Metastatic Breast Carcinoma in the Ovary (tissue), 3 donors: ENCODE measurements around the gene GRB10.

- PRO-cap, 3 experiments: no peak in any of the 3 experiments
These were observed 241.3 kb downstream of the TNS3 start for GRCh38 chr7:47340490-47341218.

GRCh38 chr7:47391993-47392539, 189.8 kb downstream of the TNS3 start:
- PRO-cap, 3 experiments: peak in 1 of 3 experiments; most common minus-strand start chr7:47392201 (in 1)

DNA sequence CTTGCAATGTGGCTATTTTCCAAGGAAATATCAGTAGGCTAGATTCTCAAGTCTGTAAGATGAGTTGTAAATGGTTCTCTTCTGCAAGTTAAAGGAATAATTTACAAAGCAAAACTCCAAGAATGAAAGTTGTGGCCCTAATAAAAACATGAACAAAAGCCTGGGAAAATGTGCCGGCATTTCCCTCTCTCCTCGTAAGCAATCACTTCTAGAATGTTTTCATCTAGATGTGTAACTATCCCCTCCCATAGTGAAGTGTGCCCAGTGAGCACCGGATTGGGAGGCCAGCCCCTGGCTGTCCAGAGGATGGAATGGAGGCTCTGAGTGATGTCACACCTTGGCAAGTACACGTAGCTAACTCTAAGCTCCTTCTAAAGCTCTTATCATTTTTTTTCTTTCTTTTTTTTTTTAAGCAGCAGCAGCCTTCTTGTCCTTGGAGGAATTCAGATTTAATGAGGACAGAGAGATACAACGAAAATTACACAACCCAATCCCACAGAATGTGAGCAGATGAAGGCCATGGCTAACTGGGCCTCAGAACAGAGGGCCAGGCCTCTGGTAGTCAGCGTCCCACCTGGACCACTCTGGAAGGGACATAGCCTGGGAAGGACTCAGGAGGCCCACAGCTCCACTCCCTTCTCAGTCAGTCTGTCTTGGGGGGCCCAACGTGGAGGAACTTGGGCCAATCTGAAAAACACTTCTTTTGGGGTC, 11.3 kb downstream of the TNS3 start:
- PRO-cap, 3 experiments: peak in 1 of 3 experiments; most common minus-strand start position 194 of the sequence (in 1)

DNA sequence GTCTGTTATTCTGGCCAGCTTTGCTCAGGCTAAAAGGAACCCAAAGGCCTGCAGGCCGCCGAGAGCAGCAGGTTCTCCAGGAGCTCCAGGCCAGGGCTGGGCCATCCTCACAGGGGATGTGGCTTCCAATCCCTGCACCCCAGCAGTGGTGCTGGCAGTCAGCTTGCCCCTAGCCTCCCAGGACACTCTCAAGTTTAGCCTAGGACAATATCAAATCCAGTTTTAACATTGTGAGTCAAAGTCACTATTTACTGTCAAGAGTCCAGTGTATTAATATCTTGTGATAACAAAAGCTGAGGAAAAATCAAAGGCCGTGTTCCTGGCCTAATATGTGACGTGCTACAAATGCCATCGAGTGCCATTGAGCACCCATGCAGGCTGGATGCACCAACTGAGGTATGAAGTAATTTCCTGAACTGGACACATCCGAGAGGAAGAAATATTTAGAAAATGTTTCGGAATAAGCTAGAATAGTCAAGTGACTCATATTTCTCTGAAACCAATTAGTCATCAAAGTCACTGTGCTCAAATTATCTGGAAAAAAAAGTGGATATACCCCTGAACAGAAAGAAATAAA, 6.9 kb downstream of the PKD1L1 start:
- PRO-cap, 3 experiments: no peak in any of the 3 experiments

DNA sequence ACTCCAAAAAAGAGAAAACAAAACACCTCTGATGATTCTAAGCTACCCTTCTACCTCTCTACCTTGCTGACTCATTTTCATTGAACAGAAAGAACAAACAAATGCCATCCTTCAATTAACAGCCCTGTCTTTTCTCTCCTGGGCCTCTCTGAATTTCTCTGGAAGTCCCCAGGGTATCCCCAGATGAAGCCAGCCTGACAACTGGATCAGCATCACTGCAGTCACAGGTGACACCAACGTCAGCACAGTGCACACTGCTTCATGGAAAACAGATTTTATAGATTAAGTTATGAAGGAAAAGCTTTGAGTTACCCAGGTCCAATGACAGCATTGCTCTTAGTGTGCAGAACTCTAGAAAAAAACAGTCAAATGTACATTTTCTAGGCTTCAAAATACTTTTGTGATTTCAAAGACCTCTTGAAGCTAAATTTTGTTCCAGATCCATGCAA, 5.6 kb downstream of the HUS1 start:
- PRO-cap, 3 experiments: no peak in any of the 3 experiments

DNA sequence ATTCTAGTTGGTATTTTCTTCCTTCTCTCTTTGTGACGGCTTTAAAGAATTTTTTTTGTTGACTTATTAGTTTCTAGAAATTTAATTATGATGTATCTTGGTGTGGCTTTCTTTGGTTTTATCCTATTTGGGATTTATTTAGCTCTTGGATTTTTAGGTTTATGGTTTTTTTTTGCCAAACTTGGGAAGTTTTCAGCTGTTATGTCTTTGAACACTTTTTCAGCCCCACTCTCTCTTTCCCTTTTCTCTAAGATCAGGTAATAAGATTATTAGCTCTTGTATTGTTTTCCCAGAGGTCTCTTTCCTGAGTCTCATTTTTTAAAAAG, 325.5 kb downstream of the ABCA13 start:
- PRO-cap, 3 experiments: peak in 1 of 3 experiments; most common plus-strand start position 212 of the sequence (in 1)

DNA sequence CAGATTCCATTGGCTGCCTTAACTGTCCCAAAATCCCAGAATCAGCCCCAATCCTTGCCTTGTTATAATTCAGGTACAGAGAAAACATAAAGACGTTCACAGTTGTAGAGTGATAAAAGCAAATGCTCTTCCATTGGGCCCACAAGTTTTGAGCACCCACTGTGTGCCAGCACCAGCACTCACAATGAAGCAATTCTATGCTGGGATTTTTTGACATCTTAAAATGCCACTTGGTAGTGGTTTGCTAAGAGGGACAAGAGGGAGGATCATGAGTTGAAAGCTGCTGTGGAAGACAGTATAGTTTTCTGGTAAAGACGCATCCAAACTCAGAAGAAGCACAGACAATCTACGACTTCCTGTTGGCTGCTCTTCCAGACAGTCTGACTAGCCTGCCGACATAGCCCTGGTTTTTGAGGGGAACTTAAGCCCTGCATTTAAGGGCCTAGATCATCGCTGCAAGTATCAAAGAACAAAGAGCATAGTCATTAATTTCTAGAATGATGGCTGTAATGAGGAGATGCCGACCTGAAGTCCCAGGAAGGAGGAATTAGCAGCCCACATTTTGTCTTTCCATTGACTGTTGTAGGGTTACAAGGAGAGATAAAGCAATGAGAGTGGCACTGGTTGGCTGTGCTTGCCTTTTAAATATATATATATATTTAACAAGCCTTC, 100.0 kb upstream of the IKZF1 start:
- PRO-cap, 3 experiments: no peak in any of the 3 experiments

- PRO-cap, 3 experiments: no peak in any of the 3 experiments
These were observed 549 bp upstream of the FIGNL1 start for GRCh38 chr7:50450661-50451137.

DNA sequence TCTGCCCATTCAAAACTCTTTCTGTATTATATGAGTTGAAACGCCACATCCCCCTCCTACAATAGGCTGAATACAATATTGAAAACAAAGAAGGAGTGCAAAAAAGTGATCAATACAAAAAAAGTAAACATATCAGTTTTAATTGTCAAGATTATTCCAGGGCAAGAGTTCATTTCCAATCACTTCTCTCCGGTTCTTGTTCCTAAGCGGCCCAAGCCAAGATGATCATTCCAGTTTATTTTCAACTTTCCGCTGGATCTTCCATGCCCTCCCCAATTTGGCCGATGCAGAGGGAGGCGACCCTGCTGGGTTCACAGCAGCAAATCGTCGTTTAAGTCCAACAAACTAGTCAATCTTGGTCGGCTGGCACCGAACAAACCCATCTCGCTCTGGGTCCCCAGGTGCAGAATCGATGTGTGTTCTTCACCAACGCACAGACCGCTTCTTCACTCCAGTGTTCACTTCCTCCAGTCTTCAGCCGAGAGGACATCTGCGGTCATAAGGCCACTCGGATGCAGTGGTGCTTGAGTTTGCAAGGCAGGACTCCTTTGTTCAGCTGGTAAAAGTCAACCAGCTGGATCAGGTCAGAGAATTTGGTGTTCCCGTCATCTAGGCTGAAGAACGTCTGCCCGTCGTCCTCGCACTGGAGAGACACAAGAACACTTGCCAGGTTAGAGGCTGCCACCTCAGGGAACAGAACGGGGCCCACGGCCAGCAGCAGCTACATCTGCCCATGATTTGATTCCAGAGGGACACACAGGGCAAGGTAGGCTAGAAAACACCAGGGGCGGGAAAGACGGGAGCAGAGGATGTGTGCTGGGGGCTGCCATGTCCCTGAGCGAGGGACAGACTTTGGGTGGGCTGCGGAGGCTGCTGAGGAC, 27.5 kb upstream of the DDC start:
- PRO-cap, 3 experiments: no peak in any of the 3 experiments

- PRO-cap, 3 experiments: no peak in any of the 3 experiments
These were observed 76.3 kb upstream of the DDC start for GRCh38 chr7:50641027-50642385.

- PRO-cap, 3 experiments: no peak in any of the 3 experiments
These were observed 80.3 kb upstream of the DDC start for GRCh38 chr7:50645387-50645928.

DNA sequence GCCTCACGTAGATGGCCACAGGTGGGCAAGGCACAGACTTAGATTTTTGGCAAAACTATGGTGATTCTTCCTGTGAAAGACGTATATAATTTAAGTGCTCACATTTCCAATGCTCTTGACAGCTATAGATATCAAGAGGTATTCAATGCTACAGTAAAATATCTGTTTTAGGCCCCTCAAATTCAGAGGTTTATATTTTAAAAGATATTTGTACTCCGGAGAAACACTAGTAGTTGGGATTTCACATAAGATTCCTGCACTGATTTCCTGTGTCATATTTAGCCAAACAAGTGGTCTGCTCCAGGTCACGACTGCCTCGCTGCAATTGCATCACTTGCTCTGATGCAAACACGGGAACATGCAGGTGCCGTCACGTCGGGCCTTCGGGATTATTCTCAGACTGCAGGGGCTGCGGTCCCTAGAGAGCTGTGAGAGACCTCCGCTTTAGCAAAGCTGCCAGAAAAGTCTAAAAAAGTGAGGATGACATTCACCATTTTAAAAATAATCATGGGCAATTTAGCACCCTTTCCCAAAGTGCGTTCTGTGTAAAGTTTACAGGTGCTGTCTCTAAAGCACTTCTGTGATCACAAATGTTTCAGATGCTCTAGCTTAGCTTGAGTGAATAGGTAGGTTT, 93.4 kb upstream of the DDC start:
- PRO-cap, 3 experiments: no peak in any of the 3 experiments

DNA sequence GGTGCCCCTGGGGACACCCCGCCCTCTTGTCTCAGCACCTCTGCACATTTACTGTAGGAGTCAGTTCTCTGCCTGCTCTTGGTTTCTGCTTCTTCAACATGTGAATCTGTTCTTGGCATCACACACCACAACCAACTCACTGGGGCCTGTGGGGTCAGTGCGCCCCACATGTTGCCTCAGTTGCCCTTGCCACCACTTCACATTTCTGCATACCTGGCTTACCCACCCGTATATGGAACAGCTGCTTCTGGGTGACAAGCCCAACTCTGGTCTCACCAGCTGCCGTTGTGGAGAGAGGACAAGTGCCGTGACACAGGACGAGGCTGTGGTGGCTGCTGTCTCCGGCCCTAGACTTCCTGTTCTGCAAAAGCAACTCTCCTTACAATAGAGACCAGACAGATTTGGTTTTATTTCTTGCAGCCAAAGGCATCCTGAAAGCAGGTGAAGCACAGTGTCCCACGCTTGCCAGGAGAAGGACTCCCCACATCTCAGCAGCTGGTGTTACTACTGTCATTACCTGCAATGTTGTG, 96.4 kb upstream of the DDC start:
- PRO-cap, 3 experiments: no peak in any of the 3 experiments

GRCh38 chr7:50664693-50665030, 99.5 kb upstream of the DDC start:
- PRO-cap, 3 experiments: no peak in any of the 3 experiments

GRCh38 chr7:50697006-50697205, 85.8 kb downstream of the GRB10 start:
- PRO-cap, 3 experiments: no peak in any of the 3 experiments

DNA sequence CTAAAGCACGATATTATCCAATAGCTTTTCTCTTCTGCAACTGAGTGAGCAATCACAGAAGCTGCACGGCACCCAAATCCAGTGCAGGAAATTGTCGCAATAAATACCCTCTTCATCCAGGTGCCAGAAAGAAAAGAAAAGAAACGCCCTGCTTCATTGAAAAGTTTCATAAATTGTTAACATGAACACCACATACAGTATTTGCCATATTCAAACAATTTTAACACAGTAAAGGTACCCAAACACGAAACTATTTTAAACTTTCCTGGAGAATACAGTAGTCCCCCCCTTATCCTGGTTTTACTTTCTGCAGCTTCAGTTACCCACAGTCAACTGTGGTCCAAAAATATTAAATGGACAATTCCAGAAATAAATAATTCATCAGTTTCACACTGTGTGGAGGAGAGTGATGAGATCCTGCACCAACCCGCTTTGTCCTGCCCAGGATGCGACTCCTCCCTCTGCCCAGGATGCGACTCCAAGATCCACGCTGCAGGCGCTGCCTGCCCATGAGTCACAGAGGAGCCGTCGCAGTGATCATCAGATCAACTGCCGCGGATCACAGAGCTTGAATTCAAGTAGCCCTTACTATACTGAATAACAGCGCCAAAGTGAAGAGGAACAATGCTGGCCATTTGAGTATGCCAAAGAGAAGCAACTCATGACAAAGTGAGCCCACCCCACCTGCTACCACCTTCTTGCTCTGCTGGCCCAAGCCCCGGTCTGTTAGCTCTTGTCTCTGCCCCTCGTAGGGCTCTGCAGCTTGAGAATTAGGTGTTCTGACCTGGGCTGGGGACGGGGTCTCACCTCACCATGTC, 61.6 kb downstream of the GRB10 start:
- PRO-cap, 3 experiments: no peak in any of the 3 experiments

DNA sequence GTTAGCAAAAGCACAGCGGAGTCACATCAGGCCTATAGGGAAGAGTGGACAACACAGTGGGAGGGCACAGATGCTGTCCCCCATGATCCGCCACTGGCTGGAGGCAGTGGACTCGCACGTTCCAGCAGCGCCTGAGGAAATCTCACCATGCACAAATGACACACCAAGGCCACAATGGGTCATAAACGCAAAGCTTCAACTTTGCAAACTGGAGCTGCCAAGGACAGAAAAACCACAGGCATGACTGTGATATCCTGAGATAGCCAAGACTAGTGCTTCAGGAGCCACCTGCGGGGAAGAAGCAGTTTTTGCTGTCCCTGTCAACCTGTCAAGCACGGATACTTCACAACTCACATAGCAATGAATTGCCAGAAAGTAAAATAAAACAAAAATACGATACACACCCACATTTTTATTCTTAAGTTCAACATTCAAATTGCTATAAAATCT, 58.7 kb downstream of the GRB10 start:
- PRO-cap, 3 experiments: no peak in any of the 3 experiments

DNA sequence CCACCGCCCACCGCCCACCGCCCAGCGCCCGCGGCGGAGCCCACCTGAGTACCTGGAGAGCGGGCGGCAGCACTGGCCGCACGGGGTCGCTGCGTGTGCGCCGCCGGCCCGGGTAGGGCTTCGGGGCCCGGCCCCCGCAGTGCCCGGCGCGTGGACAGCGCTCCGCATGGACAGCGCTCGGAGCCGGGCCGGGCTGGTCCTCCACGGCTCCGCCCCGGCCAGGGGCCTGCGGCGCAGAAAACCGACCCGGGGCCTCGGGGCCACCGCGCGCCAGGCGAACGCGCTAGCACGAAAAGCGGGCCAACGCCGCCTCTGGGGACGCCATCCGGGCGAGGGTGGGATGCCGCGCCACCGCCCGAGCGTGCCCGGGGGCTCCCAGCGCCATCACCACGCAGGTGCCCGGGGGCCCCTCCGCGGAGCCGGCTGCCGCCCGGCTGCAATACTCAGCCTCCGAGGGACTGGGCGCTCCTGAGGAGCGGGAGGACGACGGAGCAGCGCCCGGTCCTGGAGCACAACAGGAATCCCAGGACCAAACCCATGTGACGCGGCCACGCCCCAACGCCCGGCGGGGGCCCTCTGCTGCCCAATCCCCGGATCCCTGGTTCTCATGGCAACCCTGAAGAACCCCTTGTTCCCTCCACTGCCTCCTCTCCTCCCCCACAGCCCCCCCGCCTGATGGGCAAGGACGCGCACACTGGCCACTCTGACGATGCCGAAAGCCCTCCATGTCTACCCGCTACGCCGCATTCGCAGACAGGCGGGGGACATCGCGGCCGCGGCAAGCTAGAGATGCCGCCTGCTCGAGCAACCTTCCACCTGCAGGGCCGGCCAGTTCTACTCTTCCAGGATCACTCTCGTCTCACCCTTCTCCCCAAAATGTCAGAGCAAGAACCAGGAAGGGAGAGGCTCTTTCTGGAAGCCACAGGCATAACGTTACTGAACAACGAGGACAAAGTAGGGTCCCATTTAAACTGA, at the start of gene GRB10:
Gene GRB10 (minus strand): TSS at position 525 of the 975 bp plus-strand sequence.
- PRO-cap, 3 experiments: peak in 1 of 3 experiments; most common minus-strand start position 516 of the sequence (in 1)

DNA sequence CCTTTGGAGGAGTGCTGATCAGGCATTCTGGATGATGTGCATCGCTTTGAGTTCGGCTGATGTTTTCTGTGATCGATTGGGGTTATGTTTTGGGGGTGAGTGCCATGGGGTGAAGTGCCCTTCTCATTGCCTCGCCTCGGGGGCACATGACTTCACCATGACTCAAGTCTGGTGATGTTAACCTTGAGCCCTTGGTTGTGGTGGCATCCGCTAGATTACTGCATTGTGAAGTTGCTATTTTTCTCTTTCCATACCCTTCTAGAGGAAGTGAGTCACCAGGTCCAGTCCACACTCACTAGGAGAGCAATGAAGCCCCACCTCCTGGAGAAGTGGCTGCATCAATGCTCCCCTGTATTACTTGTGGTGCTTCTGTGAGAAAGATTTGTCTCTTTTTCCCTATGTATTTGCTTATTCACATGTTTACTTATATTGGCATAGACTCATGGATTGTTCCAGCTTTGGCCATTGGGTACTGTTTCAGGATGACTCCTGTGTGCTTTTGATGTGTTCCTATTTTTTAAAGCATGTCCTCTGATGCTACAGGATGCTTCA, 44.1 kb upstream of the GRB10 start:
- PRO-cap, 3 experiments: no peak in any of the 3 experiments

- PRO-cap, 3 experiments: no peak in any of the 3 experiments
These were observed 234.5 kb downstream of the COBL start for GRCh38 chr7:51082069-51082521.